Trachea (tissue), 1 donor: ENCODE results near the genes BPIFB3, SNTA1, C20orf144 and ACTL10.

- PRO-cap: no peak
These were observed 99.6 kb downstream of the NOL4L start for GRCh38 chr20:32485510-32485864.

GRCh38 chr20:32632272-32633203 is 41.2 kb downstream of the C20orf203 start:
- PRO-cap: no peak

DNA sequence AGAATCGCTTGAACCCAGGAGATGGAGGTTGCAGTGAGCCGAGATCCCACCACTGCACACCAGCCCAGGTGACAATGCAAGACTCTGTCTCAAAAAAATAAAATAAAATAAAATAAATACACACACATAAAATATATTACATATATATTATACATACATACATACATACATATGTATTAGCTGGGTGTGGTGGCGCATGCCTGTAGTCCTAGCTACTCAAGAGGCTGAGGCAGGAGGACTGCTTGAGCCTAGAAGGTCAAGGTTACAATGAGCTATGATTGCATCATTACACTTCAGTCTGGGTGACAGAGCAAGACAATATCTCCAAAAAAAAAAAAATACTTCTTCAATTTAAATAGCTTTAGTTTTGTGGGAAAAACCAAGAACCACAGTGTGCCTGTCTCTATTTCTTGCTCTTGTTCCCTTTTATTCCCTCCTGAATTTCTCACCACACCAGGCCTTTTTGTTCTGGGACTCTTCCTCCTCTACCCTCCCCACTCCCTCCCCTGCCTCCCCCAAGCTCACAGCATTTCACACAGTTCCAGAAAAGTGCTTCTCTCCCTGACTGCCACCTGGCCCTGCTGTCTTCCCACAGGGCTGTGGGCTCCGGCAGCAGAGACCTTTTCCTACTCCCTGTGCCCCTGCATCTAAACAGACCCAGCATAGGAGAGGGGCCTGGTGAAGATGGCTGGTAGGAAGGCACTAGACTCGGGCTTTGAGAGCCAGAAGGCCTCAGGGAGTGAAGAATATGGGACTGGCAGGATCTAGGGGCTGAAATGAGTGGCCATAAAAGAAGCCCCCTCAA is 1.3 kb downstream of the C20orf203 start:
- PRO-cap: no peak

DNA sequence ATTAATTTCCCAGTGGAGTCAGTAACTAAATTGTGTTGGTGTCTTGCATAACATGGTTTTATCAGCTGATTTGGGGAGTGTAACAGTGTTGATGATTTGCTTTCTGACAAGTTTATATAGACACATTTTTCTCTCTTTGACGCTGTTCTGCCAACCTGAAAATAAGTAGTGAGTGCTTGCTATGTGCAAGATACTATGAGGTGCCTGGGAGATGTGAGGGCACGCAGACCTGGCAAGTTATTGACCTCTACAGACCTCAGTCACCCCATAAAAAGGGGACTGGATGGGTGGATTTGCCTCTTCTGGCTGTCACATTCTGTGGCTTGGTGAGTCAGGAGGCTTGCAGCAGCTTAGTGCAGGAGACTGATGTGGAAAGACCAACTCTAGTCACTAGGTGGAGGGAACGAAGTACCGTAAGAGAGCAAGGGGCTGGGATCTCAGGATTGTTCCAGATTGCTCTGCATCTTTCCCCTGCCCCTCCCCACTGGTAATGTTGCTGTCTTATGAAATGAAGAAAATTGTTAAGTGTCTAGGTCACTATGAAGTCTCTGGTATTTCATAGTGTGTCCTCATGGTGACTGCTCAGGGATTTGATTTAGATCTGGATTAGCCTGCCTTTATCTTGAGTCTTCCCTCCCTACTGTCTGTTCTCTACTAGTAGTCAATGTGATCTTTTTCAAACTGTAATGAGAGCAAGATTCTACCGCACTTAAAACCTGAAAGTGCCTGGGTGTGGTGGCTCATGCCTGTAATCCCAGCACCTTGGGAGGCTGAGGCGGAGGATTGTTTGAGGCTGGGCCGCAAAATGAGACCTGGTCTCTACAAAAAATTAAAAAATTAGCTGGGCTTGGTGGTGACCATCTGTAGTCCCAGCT is 3.4 kb downstream of the MAPRE1 start:
- PRO-cap: bidirectional peak, plus-strand start at position 356 of the sequence, minus-strand start at position 379 of the sequence

GRCh38 chr20:32849234-32849966 is 9.3 kb upstream of the EFCAB8 start:
- PRO-cap: no peak

- PRO-cap: no peak
These were observed at the start of gene BPIFB3 for GRCh38 chr20:33053696-33054100. Gene BPIFB3, plus strand, starts transcription at chr20:33053903.

DNA sequence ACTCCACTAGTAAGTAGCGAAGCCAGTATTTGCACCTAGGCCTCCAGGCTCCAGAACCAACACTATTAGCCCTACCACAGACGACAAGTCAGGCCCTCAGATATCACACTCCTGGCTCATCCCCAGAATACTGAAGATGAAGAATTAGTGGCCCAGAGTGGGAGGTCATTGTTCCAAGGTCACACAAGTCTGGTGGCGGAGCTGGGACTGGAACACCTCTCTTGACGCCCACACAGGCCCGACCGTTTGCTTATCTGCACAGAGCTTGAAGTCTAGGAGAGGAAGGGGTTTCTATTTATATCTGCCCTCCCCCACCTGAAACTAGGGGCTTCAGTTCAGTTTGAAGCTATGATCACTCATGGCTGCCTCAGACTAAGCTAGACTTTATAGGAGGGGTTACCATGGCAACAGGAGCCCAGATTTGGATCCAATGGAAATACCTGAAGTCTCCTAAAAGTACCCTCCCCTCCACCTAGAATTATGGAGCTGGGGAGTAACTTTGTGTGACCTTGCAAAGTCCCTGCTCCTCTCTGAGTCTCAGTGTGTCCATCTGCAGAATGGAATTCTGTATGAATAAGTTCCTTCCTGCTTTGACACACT is 2.2 kb downstream of the SNTA1 start:
- PRO-cap: no peak

GRCh38 chr20:33443477-33443807 is at the start of gene SNTA1:
Gene SNTA1, minus strand, starts transcription at chr20:33443763.
- PRO-cap: bidirectional peak, plus-strand start at chr20:33443954, minus-strand start at chr20:33443749

- PRO-cap: bidirectional peak, plus-strand start at chr20:33490087, minus-strand start at chr20:33489834
These were observed 283 bp upstream of the CBFA2T2 start for GRCh38 chr20:33489607-33490018.

GRCh38 chr20:33556136-33556684 is 66.3 kb downstream of the CBFA2T2 start:
- PRO-cap: no peak

DNA sequence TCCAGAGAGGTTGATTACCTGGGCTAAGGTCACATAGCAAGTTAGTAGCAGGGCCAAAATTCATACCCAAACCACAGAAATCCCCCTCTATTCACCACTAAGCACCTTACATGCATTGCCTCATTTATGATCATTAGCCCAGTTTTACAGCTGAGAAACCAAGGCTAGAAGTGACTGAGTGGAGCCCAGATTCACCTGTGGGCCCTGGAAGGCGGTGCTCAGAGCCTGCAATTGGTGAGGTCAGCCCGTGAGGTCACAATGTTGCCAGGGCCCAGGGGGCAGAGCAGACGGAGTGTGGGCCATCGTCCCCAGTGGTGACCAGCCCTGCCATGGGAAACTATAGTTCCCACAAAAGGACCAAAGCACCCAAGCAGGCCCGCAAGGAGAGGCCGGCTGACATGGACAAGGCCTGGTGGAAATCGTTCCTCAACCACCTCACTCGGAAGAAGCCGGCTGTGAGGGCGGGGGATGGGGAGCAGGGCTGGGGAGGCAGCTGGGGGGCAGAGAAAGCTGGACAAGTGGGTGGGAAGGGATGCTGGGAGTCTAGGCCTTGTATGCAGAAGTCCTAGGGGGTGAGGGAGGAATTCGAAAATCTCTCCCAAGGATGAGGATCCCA is at the start of gene C20orf144:
Gene C20orf144, plus strand, starts transcription at position 311 of the 616 bp plus-strand sequence.
- PRO-cap: no peak

GRCh38 chr20:33666093-33667143 is at the start of gene ACTL10:
Gene ACTL10, plus strand, starts transcription at chr20:33666943.
- PRO-cap: bidirectional peak, plus-strand start at chr20:33666512, minus-strand start at chr20:33666442; bidirectional peak, plus-strand start at chr20:33666965, minus-strand start at chr20:33666835

DNA sequence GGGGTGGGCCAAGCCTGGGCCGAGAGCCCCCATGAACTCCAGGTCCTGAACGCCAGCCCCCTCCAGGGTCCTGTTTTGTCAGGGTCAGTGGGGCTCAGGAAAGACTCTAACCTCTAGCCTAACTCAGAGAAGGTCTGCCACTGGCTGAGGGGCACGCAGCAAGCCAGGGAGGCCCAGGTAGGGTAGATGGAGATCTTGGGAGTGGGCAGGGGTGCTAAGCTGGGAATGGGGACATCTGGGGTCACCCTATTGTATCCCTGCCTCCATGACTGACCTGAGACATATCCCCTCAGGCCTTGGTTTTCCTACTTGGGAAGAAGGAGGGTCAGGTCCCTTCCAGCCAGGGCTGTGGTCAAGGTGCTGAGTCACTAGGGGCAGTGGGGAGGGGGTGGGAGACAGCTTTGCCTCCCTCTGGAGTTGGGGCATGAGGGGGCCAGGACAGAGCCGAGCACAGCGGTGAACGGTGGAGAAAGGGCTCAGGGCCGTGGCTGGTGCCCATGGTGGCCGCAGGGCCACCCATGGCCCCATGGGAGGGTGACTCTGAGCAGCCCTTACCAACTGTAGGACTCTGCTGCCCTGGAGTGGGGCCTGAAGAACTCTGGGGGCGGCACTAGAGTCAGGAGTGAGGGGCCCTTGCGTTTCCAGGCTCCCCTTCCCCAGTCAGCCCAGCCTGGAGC is 844 bp downstream of the NECAB3 start:
- PRO-cap: unidirectional peak, plus-strand start at position 420 of the sequence

DNA sequence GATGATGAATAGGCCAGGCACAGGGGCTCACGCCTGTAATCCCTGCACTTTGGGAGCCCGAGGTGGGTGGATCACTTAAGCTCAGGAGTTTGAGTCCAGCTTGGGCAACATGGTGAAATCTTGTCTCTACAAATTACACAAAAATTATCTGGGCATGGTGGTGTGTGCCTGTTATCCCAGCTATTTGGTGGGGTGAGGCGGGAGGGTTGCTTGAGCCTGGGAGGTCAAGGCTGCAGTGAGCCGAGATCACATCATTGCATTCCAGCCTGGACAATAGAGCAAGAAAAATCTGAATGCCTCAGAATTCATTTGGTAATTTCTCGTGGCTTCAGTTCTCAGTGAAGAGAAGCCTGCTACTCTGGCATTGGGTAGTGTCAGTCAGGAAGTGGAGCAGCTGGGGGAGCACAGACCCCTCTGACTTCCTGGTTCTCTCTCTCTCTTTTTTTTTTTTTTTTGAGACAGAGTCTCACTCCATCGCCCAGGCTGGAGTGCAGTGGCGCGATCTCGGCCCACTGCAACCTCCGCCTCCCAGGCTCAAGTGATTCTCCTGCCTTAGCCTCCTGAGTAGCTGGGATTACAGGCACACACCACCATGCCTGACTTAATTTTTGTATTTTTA is 24.2 kb downstream of the ZNF341 start:
- PRO-cap: no peak

DNA sequence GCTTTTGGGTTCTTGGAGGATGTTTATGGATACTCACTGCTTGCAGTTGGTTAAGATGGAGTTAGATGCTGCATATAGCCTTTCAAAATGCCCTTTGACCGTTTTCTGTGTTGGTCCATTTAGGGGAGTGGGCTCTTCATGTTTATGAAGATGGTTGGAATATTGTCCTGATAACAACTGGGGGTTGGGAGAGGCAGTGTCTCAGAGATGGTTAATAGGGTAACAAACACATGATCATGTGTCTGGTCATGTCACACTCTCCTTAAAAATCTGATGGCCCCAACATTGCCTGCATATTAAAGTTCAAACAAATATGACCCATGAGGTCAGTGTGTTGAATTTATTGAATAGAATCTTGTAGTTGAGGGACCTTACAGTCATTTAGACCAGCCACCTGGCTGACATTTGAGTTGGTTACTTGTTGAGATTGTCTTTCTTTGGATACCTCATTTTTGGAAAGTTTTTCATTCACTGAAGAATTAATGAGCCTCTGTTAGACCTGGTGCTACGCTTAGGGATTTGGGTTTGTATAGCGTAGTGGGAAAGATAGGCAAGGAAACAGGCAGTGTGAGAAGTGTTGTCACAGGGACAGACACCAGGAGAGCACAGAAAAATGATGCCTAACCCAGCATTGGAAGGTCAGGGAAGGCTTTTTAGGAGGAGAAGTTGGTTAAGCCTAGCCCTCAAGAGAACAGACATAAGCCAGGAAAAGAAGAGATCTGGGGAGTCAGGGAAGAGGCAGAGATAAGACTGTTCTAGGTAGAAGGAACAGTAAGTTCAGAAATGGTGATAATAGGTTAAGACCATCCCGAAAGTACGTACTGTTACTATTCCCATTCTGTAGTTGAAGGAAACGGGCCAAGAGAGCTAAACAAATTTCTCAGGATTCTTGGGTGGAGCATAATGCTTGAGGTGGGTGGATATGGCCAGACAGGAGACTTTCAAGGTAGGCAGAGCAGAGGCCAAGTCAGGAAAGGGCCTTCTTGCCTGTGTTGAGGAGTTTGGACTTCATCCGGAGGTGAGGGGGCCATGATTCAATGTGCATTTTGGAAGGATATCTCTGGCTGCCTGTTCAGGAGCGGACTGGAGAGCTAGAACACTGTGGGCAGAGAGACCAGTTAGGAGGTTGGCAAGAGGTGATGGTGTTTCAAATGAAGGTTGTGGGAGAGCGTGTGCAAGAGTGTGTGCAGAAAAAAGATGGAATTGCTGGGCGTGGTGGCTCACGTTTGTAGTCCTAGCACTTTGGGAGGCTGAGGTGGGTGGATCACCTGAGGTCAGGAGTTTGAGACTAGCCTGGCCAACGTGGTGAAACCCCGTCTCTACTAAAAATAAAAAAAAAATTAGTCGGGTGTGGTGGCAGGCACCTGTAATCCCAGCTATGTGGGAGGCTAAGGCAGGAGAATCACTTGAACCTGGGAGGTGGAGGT is 4.4 kb downstream of the RALY start:
- PRO-cap: no peak

GRCh38 chr20:34280484-34281098 is 22.6 kb downstream of the AHCY start:
- PRO-cap: no peak

- PRO-cap: no peak
These were observed 17.9 kb upstream of the MAP1LC3A start for GRCh38 chr20:34540483-34541183.

GRCh38 chr20:34604779-34605670 is 46.5 kb downstream of the MAP1LC3A start:
- PRO-cap: bidirectional peak, plus-strand start at chr20:34605249, minus-strand start at chr20:34605084

DNA sequence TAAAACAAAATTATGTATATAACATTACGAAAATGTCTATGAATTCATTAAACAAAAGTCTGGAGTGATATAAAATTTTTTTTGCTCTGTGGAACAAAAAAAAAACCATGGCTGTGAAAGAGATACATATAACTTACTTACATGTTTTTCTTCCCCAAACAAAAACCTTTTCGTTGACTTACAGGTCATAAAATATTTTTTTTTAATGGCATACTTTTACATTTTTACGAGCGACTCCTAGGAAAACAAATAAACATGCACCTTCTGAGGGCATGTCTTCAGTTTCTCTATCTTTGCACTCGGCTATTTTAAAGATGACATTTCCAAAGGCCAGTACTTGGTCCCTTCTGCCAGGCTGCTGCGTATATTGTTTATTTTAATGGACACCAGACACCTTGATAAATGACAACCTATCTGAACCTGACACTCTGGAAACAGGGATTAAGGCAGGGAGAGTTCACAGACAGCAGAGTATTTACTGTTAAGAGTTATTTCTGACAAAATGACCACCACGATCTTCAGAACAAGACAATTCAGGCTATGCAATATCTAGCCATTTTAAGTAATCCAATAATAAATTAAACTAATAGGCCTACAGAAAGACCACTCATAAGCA is 49.4 kb downstream of the PIGU start:
- PRO-cap: no peak

DNA sequence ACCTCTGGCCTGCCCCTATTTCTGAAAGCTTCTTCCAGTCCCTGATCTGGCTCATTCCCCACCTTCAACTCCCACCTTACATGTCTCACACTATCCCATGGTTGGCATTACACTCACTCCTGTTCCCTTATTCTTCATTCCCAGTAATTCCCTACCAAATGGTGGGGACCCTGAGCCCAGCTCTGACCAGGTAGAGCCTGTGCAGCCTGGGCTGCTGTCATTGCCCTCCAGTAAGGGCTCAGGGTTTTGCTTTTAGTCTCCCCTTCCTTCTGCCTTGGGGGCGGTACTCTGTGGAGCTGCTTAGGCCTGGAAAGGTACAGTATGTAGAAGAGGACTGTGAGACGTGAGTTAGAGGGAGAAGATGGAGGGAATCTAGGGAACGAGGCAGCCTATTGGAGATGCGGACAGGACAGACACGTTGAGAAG is 6.5 kb downstream of the TP53INP2 start:
- PRO-cap: no peak